Ureter (tissue), 1 donor: ENCODE measurements around the genes CCL25, OR7G1, OR7G3 and UBL5.

- PRO-cap = no peak
These were observed at the start of gene CCL25 for GRCh38 chr19:8052461-8053017. Gene CCL25, plus strand, starts transcription at chr19:8052760.

GRCh38 chr19:8195239-8195583 is 14.0 kb upstream of the CERS4 start:
- PRO-cap = no peak

DNA sequence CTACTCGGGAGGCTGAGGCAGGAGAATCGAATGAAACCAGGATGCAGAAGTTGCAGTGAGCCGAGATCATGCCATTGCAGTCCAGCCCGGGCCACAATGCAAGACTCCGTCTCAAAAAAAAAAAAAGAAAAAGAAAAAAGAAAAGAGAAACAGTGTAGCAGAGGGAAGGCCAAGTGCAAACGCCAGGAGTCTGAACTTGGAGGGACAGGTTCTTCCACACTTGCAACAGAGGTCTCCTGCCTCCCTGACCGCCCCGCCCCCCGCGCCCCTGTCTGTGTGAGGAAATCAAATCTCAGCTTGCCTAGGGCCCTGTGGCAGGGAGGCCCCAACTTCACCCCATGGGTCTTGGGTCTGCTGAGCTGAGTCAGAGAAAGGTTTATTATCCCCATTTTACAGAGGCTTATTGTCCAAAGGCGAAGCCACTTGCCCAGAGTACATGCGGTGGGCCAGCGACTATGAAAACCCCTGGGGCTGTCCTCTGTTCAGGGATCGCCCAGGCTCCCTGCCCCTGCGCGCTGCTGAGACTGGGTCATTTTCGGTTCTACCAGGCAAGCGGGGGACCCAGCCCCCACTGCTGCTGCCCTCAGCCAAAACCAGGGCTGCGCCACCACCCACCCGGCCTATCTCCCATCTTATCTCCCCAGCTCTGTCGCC is 1.1 kb upstream of the CERS4 start:
- PRO-cap = no peak

GRCh38 chr19:8209079-8209252 is 204 bp upstream of the CERS4 start:
- PRO-cap = bidirectional peak, plus-strand start at chr19:8209376, minus-strand start at chr19:8209155

DNA sequence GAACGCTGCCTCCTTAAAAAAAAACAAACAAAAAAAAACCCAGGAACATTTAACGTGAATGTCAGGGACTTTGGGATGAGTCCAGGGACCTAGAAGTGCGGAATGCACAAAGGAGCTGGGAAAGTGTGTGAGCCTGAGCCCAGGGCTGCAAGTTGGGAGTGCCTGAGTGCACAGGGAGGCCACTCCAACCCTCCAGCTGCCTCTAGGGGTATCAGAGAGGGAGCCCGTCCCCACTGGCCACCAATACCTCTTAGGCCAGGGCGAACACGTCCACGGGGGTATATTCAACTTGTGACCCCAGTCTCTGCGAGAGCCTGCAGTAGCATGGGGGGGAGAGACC is 866 bp downstream of the CD320 start:
- PRO-cap = no peak

- PRO-cap = no peak
These were observed 991 bp downstream of the RPS28 start for GRCh38 chr19:8322424-8322549.

- PRO-cap = unidirectional peak, plus-strand start at chr19:8403680; unidirectional peak, minus-strand start at chr19:8404082
These were observed 9.5 kb upstream of the MARCHF2 start for GRCh38 chr19:8403184-8404357.

DNA sequence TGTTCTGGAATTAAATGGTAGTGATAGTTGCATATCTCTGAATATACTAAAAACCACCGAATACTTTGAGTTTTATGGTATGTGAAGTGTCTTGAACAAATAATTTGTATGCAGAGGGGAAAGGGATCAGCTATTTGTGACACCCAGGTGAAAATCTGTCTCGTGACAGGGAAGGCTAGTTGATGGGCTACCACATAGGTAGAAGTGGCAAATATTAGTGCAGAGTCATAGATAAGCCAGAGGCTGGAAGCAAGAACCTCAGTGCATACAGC is 24.6 kb downstream of the HNRNPM start:
- PRO-cap = no peak

- PRO-cap = no peak
These were observed 1.0 kb downstream of the ZNF414 start for GRCh38 chr19:8512908-8513370.

DNA sequence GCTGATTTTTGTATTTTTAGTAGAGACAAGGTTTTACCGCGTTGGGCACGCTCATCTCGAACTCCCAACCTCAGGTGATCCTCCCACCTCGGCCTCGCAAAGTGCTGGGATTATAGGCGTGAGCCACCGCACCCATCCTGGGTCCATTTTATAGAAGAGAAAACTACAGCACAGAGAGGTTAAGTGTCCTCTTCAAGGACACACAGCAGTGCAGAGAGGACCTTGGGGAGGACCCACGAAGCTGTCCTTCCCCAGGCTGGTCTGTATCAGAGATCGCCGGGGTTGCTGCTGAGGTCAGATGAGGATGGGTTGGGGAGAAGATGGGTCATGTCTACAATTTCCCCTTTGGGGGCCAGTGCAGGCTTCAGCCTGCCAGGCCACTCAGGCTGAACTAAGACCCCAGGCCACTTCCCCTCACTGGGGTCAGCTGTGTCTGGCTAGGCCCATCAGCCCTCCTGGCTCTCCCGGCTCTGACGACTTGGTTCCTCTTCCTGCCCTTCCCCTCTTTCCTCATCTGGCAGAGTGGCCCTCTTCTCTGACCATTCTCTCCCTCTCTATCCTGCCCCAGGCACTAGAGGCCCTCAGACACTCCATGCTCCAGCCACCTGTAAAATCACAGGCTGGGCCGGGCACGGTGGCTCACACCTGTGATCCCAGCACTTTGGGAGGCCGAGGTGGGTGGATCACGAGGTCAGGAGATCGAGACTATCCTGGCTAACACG is 9.6 kb downstream of the MYO1F start:
- PRO-cap = no peak

GRCh38 chr19:8631271-8631819 is 912 bp downstream of the NFILZ start:
- PRO-cap = no peak

GRCh38 chr19:9039787-9040192 is 47.1 kb upstream of the OR1M1 start:
- PRO-cap = no peak

- PRO-cap = no peak
These were observed at the start of gene OR7G1 for GRCh38 chr19:9115692-9116049. Gene OR7G1, minus strand, starts transcription at chr19:9115763.

DNA sequence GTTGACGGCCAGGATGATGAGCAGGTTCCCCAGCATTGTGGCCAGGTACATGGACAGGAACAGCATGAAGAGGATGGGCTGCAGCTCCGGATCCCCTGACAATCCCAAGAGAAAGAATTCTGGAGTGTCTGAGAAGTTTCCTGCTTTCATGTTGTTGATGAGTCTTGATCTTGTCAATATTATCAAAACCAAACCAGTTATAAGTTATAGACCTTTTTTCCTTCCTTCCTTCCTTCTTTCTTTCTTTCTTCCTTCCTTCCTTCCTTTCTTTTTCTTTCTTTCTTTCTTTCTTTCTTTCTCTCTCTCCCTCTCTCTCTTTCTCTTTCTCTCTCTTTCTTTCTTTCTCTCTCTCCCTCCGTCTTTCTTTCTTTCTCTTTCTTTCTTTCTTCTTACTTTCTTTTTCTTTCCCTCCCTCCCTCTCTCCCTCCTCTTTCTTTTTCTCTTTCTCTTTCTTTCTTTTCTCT is at the start of gene OR7G3:
Gene OR7G3 (minus strand): TSS at position 150 of the 464 bp plus-strand sequence.
- PRO-cap = no peak

GRCh38 chr19:9406744-9407369 is 28.5 kb downstream of the ZNF266 start:
- PRO-cap = no peak

GRCh38 chr19:9657840-9658360 is 17.0 kb downstream of the ZNF562 start:
- PRO-cap = no peak

GRCh38 chr19:9708959-9709895 is 34.3 kb upstream of the ZNF562 start:
- PRO-cap = no peak

DNA sequence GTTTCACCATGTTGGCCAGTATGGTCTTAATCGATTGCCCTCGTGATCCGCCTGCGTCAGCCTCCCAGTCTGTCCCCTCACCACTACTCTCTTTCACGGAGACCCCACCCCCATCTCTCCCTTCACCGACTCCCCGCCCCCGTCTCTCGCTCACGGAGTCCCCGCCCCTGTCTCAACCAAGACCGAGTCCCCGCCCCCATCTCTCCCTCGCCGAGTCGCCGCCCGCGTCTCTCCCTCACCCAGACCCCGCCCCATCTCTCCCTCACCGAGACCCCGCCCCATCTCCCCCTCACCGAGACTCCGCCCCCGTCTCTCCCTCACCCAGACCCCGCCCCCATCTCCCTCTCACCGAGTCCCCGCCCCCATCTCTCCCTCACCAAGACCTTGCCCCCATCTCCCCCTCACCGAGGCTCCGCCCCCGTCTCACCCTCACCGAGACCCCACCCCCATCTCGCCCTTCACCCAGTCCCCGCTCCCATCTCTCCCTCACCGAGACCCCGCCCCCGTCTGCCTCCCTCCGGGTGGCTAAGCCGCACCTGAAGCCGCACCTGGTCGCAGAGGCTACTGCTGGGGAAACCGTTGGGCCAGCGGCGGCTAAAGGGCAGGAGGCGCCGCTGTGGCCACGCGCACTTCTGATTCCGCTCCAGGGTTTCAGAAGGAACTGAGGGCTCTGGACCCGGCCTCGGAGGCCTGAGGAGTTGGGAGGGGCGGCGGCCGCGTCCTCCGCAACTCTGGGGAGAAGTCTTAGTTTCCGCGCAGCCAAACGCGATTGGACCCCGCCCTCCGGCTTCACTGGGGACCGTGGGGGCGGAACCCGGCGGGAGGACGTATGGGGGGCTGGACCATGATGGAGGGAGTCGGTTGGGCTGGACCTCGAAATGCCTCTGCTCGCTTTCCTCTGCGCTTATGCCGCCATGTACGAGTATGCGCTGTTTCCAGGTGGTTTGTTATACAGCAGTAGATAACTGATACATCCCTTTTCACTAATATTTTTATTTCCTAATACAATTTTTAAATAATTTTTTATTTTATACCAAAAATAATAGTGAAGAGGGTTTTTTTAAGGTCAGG is 17.2 kb upstream of the ZNF846 start:
- PRO-cap = bidirectional peak, plus-strand start at position 443 of the sequence, minus-strand start at position 230 of the sequence; bidirectional peak, plus-strand start at position 830 of the sequence, minus-strand start at position 733 of the sequence

DNA sequence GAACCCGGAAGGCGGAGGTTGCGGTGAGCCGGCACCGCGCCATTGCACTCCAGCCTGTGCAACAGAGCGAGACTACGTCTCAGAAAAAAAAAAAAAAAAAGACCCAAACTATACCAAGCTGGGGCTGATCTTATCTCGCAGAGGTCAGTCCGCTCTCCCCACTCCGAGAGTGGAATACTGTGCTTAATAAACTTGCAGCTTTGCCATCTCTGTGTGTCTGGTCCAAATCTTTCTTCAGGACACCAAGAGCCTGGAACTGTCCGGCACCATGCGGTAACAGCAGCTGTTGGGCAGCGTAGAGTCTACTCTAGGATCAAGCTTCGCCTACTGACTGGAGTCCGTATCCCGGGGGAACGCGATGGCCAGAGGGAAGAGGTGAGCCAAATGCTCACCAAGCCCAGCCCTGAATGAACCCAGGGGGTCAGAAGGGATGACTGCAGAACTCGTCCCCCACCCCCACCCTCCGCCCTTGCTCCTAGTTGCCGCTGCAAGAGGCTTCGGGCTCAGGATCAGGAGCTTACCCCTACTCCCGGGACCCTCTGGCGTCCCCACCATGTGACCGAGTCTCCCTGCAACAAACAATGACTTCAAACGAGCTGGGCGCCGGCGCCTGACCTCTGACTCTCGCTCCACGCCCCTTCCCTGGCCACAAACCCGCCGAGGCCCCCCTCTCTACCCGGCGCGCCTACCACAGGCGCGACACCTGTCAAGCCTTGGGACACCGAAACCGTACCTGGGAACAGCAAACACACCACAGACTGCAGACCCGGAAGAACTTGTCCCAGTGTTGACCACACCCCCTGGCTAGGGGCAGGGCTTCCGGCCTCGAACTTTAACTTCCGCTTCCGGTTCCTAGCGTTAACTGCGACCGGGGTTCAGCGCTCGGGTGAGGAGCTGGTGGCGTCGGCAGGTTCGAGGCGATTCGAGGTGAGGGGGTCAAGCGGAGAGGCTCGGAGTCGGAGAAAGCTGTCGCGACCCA is at the start of gene UBL5:
Gene UBL5 (plus strand): TSS at position 861 of the 979 bp plus-strand sequence.
- PRO-cap = bidirectional peak, plus-strand start at position 861 of the sequence, minus-strand start at position 778 of the sequence

DNA sequence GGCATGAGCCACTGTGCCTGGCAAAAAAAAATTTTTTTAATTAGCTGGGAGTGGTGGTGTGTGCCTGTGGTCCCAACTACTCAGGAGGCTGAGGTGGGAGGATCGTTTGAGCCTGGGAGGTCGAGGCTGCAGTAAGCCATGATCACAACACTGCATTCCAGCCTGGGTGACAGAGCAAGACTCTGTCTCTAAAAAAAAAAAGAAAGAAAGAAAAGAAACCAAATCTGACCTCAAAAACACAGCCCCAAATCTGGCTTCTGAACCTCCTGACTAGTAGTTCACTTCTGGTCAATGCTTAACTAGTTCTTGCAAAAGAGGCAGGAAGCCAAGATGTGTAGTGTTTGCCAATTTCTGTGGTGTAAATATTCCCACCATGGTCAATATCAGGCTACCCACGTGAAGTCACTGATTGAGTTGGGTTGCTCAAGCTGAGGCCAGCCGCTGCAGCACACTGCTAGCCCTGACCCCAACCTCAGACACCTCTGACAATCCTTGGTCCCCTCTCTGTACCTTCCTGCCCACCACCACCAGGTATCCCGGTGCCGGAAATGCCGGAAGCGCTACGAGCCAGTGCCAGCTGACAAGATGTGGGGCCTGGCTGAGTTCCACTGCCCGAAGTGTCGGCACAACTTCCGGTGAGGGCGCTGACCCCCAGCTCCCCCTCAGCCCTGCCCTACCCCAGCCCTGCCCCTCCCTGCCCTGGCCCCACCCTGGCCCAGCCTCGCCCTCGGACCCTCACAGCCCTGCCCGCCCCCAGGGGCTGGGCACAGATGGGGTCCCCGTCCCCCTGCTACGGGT is 4.8 kb downstream of the SHFL start:
- PRO-cap = no peak